Ureter (tissue), 1 donor: ENCODE measurements around a stretch of chr1.

- PRO-cap = no peak
Observed at GRCh38 chr1:244964171-244964987, 5.1 kb upstream of the EFCAB2 start.

DNA sequence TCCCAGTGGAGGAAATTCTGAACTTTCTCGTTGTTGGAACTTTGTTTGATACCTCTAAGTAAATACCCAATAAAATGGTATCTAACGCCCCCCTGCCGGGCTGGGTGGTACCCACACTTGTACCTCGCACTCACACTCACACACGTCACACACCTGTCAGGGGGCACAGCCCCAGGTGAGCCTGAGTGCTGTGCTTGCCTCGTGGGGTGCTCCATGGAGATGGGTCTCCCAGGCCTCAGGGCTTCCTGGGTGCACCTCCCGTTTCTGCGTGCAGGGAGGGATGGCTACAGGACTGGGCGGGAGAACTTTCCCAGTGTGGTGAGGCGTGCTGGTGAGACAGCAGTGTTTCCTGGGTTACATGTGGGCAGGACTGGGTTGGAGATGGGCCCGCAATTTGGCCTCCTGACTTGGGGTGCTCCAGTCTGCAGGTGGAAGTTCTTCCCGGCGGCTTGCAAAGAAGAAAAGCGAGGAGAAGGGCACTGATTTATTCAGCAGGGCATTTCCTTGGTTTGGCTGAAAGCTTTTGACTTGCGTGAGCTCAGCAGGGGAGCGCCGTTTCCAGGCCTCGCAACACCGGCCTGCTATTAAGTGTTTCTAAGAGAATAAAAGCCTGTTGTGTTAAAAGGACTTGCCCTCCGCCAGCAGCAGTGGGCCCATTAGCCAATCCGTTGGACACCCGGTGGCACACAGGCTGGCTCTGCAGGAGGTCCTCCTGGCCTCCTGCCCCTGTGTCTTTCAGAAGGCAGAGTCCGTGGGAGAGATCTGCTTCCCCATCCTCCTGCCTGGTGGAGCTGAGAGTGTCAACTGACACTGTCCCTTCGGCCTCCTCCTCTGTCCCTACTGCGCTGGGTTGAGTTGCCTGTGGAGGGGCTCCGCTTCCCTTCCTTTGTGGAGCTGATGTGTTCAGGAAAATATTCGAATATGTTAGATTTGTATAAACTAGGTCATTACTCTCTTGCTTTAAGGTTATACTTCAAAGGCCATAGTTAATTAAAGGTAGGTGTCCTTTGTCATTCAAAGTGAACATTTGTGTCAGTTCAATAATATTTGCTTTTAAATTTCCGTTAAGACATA lies 79.8 kb downstream of the KIF26B start:
- PRO-cap = no peak

DNA sequence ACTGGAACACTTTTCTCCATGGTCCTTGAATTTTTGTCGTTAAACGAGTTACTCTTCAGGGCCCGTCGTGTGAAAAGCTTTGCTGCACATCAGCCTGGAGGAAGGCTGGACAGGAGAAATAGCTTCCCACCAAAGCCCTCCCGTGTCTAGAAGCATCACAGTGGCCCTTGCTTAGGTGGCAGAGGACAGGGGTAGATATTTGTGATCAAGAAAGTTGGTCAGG lies 102.6 kb downstream of the KIF26B start:
- PRO-cap = no peak

- PRO-cap = no peak
Observed at GRCh38 chr1:245807403-245807782, 652.6 kb downstream of the KIF26B start.

- PRO-cap = no peak
Observed at GRCh38 chr1:245988700-245989017, 518.4 kb downstream of the SMYD3 start.

GRCh38 chr1:246102133-246102891 lies 404.8 kb downstream of the SMYD3 start:
- PRO-cap = no peak

DNA sequence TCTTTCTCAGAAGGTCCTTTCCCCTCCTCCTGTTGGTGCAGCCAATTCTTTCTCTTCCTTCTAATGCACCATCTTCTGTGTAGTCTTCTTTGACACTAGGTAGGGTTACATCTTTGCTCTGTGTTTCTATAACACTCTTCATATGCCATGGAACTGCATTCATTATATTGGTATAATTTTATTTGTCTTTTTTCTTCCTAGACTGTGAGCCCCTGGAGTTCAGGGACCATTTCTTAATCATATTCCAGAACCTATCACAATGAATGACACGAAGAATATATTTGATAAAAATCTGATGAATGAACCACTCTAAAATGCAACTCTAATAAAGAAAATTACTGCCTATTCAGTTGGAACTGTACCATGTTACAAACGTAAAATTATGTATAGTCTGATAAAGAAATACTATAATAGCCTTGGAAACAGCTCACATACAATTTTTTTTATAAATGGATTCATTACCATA lies 398.2 kb downstream of the SMYD3 start:
- PRO-cap = no peak

GRCh38 chr1:246250505-246251275 lies 256.4 kb downstream of the SMYD3 start:
- PRO-cap = no peak

DNA sequence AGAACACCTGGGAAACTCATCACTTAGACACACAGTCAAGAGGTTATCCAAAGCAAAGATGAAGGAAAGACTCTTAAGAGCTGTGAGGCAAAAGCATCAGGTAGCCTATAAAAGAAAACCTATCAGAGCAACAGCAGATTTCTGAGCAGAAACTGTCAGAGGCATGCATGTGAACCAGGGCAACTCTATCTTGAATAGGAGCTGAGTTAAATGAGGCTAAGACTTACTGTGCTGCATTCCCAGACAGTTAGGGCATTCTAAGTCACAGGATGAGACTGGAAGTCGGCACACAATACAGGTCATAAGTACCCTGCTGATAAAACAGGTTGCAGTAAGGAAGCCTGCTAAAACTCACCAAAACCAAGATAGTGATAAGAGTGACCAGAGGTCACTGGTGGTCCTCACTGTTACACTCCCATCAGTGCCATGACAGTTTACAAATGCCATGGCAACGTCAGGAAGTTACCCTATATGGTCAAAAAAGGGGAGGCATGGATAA lies 150.1 kb downstream of the SMYD3 start:
- PRO-cap = no peak

GRCh38 chr1:246577560-246578145 lies 11.4 kb downstream of the CNST start:
- PRO-cap = no peak

GRCh38 chr1:246647090-246648158 lies 76.8 kb upstream of the SCCPDH start:
- PRO-cap = no peak

DNA sequence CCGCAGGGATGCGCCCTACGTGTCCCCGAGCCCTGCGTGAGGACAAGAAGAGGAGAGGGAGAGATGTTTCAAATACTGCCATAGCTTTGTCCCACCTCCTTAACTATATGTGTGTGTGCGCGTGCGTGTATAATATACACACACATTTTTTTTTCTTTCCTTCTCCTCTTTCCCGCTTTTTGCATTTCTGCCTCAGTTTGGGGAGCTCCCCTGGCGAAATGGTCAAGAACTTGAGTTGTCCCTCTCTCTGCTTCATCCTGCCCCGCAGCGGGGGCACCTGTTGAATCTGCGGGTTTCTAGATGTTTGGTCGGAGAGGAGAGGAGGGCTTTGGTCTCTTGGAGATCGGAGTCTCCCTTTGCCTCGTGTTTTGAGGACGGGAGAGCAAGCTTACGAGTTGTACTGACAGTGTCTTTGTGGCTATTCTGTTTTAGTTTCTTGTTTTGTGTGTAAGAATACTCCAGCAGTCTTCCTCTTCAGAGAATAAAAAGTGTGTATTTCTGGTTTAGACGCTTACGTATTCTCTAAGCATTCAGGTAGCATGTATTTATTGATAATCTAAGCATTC lies 564 bp downstream of the SCCPDH start:
- PRO-cap = unidirectional peak, minus-strand start at position 279 of the sequence

DNA sequence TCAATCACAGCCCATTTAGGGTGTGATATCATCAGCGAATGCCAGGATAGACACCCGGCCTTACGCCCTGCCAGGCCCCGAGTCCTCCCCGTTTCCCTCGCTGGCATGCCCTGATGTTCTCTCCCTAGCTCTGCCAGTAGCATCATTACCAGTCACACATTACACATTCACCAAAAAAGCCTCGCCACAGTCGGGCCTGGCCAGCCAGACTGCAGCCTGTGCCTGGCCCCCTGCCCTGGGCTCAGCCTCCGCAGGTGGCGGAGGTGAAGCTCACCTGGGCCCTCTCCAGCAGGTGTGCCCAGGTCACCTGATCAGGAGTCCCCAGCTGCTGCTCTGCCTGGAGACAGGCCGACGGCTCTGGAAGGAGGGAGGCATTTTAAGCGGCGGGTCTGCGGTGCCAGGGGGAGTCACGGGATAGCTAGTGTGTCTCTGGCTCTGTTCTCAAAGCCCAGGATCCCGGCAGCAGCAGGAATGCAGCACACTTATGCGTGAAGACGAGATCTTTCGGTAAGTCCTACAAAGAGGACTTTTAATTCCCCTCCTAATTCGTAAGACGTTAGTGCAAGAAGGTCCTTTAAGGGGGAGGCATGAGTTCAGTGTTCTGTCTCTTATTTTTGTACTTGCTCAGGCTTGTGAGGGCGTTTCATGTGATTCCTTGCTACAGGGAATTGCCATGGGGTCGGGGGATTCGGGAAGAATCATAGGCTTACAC lies 71.1 kb downstream of the SCCPDH start:
- PRO-cap = no peak

GRCh38 chr1:246884899-246885872 lies 46.6 kb downstream of the AHCTF1 start:
- PRO-cap = no peak

GRCh38 chr1:246925790-246926553 lies 5.8 kb downstream of the AHCTF1 start:
- PRO-cap = no peak

DNA sequence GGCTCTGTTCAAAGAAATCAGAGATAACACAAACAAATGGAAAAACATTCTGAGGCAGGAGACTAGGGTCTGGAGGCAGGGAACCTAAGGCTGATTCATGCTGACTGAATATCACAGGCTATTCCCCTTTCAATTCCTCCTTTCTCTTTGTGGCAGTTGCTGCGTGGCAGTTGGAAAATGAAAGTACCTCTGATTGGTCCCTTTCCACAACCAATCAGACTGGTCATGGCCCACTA lies 56.2 kb upstream of the ZNF124 start:
- PRO-cap = no peak

DNA sequence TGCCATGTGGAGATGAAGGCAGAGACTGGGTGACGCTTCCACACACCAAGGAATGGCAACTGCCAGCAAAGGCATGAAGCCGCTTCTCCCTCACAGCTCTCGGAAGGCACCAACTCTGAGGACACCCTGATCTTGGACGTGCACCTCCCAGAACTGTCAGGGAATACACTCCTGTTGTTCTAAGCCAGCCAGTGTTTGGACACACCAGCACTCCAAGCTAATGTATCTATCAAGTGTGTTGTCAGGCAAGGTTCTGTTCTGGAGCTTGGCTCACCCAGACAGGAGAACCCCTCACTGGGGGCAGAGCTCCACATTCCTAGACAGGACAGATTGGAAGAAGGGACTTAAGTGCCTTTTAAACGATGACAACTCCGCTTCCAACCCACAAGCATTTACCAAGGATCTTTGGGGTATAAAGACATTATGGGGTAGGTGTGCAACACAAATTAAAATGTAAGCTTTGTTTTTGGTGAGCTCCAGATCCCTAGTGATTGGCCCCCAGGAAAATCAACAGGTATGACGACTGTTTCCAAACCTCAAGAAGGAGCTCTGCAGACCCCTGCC lies 32.3 kb downstream of the ZNF496 start:
- PRO-cap = no peak

GRCh38 chr1:247309975-247310830 lies 21.5 kb downstream of the ZNF496 start:
- PRO-cap = no peak

GRCh38 chr1:247323225-247323721 lies 8.4 kb downstream of the ZNF496 start:
- PRO-cap = no peak

- PRO-cap = no peak
Observed at GRCh38 chr1:247332483-247332655, 702 bp upstream of the ZNF496 start.